ENCODE measurements around the gene TOR1B.

- RRBS: no CpG with 5 or more reads among the region's 15 CpGs
These were observed 212.0 kb downstream of the C9orf50 start for GRCh38 chr9:129408692-129409444.

GRCh38 chr9:129412460-129412910 is 208.4 kb downstream of the C9orf50 start:
- RRBS: no CpG with 5 or more reads among the region's 8 CpGs

GRCh38 chr9:129413871-129414076 is 207.1 kb downstream of the C9orf50 start:
- RRBS: 2% methylated on average over 6 of the region's 25 CpGs

GRCh38 chr9:129442020-129442419 is 178.9 kb downstream of the C9orf50 start:
- RRBS: no CpG with 5 or more reads among the region's 8 CpGs

DNA sequence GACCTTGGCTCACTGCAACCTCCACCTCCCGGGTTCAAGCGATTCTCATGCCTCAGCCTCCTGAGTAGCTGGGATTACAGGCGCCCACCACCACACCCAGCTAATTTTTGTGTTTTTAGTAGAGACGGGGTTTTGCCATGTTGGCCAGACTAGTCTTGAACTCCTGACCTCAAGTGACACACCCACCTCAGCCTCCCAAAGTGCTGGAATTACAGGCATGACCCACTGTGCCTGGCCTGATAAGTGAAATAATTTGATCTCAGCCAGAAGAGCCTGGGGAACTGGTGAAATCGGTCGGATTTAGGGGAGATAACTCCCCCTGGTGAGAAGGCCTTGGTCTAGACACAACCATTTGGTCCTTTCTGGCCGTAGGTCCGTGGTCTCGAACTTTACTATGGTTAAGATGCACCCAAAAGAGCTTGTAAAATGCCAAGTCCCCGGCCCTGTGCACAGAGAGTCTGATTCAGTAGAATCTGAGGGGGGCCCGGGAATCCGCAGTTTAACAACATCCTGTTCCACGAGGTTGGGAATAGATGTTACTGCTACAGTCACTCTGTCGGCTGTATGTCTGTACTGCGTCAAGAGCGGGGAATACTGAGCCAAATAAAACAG is 140.8 kb downstream of the C9orf50 start:
- RRBS: no CpG with 5 or more reads among the region's 16 CpGs

GRCh38 chr9:129482504-129483125 is 138.3 kb downstream of the C9orf50 start:
- RRBS: 2% methylated on average over 46 of the region's 75 CpGs

GRCh38 chr9:129487301-129487648 is 133.6 kb downstream of the C9orf50 start:
- RRBS: no CpG with 5 or more reads among the region's 3 CpGs

DNA sequence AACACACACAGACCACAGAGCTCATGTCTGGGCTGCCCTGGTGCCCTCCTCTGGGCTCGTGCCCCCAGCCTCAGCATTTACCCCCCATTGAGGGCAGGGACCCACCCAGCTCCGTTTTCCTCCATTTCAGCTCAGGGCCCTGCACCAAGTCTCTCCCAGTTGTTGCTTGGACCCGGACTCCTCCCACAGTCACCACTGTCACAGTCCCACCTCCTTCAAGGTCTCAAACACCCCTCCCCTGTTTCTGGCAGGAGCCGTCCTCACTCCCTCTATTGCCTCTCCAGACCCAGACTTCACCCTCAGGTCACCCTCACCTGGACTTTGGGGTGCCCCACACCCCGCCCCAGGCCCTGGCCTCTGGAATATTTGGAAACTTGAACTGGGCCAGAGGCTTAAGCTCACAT is 130.3 kb downstream of the C9orf50 start:
- RRBS: no CpG with 5 or more reads among the region's 5 CpGs

GRCh38 chr9:129494209-129494862 is 126.6 kb downstream of the C9orf50 start:
- RRBS: no CpG with 5 or more reads among the region's 10 CpGs

DNA sequence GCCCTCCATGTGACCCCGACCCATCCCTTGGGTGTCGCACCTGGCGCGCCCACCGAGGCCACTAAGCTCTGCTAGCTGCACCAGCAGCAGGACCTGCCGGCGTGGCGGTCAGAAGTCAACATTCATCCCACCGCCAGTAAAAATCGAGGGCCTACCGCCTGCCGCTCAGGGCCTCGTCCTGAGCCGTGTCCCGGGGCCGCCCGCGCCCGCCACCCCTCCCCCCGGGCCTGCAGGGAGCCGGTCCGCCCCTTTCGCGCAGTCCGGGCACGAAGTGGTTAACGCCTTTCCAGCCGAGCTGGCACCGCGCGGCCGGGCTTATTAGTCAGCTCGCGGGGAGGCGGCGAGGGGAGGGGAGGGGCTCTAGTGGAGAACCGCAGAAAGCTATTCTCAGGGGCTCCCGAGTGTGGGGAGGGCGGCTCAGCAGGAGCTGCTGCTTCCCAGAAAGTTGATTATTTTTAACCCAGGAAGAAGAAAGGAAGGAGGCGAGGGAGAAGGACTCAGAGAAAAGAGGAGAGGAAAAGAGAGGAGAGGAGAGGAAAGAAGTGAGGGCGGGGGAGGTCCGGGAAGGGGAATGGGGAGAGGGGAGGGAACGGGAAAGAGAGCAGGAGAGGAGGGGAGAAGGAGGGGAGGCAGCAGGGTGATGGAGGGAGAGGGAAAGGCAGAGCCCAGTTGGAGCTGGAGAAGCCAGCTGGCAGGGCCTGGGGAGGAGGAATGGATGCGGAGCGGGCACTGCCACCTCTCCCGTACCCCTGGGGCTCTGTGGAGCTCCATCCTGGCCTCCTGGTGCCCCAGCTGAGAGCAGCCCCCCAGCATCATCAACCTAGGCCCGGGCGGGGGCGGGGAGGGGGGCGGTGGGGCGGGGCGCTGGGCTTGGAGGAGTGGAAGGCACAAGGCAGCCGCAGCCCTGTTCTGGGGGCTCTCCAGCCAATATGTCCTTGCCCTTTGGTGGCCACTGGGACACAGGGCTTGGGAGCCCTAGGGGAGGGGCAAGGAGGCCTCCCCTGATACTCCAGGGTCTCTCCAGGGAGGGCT is 124.1 kb downstream of the C9orf50 start:
- RRBS: 5% methylated on average over 16 of the region's 53 CpGs

GRCh38 chr9:129500585-129501699 is 120.0 kb downstream of the C9orf50 start:
- RRBS: 80% methylated on average over 1 of the region's 17 CpGs

DNA sequence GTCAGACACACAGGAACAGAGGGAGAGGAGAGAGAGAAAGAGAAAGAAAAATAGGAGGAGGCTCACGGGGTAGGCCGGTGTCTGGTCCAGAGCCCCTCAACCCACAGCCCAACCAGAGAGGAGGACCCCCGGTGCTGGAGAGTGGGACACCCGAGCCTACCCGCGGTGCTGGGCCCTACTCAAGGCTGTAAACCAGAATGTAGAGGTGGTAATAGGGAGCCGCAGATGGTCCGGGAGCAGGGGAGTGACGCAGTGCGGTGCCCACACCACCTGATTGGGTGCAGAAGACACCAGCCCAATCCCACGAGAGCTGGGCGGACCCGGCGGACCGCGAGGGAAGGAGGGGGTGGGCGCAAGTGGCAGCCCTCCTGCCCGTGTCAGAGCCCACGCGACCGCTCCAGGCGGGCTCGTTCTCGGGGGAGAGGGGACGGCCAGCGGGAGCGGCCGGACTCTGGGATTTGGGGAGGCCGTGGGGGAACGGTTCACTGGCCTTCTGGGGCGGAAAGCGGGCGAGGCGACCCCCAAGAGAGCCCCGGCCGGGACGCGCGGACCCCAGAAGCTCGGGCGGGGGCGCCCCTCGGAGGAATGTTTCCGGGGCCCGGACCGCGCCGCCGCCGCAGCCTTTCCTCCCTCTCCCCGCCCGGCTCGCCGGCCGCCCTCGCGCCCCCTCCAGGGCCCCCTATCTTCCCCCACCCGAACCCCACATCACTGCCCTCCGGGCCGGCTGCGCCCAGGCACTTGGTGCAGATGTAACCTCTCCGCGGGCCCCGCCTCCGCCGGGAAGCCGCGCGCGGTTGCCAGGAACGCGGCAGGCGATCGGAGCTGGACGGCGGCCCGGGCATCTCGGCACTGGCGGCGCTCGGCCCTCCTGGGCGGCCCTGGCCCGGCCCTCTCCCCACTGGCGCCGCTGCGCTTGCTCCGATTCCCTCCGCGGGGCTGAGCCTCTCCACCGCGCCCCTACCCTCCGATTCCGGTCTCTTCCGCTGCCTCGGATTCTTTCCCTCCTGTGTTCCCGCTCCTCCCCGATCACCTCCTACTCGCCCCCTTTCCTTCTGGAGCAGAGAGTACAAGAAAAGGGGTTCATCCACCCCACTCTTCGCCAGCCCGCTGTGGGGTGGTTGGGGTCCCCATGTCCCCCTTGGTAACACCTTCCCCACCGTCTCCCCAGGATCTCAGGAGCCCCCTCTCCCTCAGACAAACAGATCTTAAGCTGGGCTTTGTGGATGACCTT is 70.9 kb downstream of the C9orf50 start:
- RRBS: 3% methylated on average over 68 of the region's 101 CpGs

- RRBS: no CpG with 5 or more reads among the region's 17 CpGs
These were observed 62.0 kb downstream of the C9orf50 start for GRCh38 chr9:129558607-129559597.

DNA sequence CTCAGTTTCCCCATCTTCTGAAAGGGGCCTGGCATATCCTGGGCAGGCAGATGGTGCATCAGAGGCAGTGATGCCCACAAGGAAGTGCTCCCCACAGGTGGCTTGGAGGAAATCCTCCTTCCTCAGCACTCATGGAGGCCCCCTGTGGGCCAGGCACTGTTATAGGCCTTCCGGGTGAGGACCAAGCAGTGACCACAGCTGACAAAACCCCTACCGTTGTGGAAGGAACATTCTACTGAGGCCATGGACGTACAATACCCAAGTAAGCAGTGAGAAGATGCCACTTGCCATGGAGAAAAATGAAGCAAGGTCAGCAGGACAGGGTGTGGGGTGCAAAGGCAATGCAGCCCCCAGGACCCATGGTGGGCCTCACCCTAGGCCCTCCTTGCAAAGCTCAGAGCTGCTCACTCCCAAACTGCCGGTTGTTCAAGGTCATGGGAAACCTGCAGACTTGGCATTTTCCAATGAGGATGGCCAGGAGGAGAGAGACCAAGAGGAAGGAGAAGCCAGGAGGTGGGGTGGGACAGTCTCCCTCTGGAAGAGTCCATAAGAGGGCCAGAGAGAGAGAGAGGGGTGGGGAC is 51.2 kb downstream of the C9orf50 start:
- RRBS: no CpG with 5 or more reads among the region's 4 CpGs

- RRBS: no CpG with 5 or more reads among the region's 11 CpGs
These were observed 13.3 kb downstream of the C9orf50 start for GRCh38 chr9:129607486-129608074.

GRCh38 chr9:129610265-129611044 is 10.4 kb downstream of the C9orf50 start:
- RRBS: 2% methylated on average over 7 of the region's 79 CpGs

DNA sequence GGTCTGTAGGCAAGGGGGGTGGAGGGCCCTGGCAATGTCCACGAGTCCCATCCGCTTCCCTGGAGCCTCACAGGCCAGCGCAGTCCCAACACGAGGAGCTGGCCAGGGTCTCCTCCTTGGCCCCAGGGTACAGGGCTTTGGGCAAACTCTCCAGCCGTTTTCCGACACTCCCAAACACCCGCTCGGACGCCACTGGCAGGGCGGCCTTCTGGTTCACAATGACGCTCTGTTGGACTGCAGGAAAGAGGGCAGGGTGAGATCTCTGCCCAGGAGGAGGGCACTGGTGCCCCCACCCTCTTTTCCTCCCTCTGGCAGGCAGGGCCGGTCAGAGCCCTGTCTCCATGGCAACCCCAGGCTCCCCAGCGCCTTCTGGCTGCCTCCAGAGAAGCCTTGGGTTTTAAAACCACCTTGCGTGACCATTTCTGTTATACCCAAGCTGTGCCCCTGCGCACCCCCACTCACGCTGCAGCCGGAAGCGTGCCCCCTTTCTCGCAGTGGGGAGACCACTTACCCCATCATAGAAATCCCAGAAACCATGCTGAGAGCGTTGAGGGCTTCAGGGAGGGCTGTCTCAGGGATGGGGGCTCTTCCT is 7.4 kb downstream of the C9orf50 start:
- RRBS: no CpG with 5 or more reads among the region's 20 CpGs

GRCh38 chr9:129802661-129803934 is at the start of gene TOR1B:
TSS of gene TOR1B (plus strand) at chr9:129803184.
- RRBS: under 1% methylated on average over 20 of the region's 114 CpGs

- RRBS: no CpG with 5 or more reads among the region's 13 CpGs
These were observed 10.0 kb downstream of the TOR1B start for GRCh38 chr9:129812776-129813506.

- RRBS: 4% methylated on average over 6 of the region's 43 CpGs
These were observed 50.6 kb downstream of the USP20 start for GRCh38 chr9:129885602-129886546.

Measured in AG04449 (cell line).